Mesangial cell (primary cell): Measurements from ENCODE around the genes PCDHB10, PCDHB11, PCDHGA4, PCDHGA9, PCDHGA10, DIAPH1 and ARAP3.

GRCh38 chr5:141191987-141192759 is at the start of gene PCDHB10:
TSS of gene PCDHB10 (plus strand) at chr5:141192353.
- RAMPAGE, long total RNA = no peak

- RAMPAGE, long total RNA = no peak
Measured at GRCh38 chr5:141199306-141199930, at the start of gene PCDHB11. TSS of gene PCDHB11 (plus strand) at chr5:141199627.

GRCh38 chr5:141354715-141355137 is at the start of gene PCDHGA4:
TSS of gene PCDHGA4 (plus strand) at chr5:141355021.
- RAMPAGE, long total RNA = no peak

GRCh38 chr5:141402625-141403426 is at the start of gene PCDHGA9:
TSS of gene PCDHGA9 (plus strand) at chr5:141402778.
- RAMPAGE, long total RNA = start-site peak on the plus strand at chr5:141402777-141402821, 30 reads

- RAMPAGE, long total RNA = no peak
Measured at GRCh38 chr5:141412887-141413581, at the start of gene PCDHGA10. TSS of gene PCDHGA10 (plus strand) at chr5:141412987.

- RAMPAGE, long total RNA = no peak
Measured at GRCh38 chr5:141509549-141509952, 20.7 kb downstream of the PCDHGC5 start.

- RAMPAGE, long total RNA = no peak
Measured at GRCh38 chr5:141531714-141532369, 43.0 kb downstream of the PCDHGC5 start.

GRCh38 chr5:141550543-141551134 is 61.8 kb downstream of the PCDHGC5 start:
- RAMPAGE, long total RNA = no peak

- RAMPAGE, long total RNA = no peak
Measured at GRCh38 chr5:141586817-141587326, 31.9 kb downstream of the DIAPH1 start.

GRCh38 chr5:141618047-141618855 is 549 bp downstream of the DIAPH1 start:
- RAMPAGE, long total RNA = no peak

DNA sequence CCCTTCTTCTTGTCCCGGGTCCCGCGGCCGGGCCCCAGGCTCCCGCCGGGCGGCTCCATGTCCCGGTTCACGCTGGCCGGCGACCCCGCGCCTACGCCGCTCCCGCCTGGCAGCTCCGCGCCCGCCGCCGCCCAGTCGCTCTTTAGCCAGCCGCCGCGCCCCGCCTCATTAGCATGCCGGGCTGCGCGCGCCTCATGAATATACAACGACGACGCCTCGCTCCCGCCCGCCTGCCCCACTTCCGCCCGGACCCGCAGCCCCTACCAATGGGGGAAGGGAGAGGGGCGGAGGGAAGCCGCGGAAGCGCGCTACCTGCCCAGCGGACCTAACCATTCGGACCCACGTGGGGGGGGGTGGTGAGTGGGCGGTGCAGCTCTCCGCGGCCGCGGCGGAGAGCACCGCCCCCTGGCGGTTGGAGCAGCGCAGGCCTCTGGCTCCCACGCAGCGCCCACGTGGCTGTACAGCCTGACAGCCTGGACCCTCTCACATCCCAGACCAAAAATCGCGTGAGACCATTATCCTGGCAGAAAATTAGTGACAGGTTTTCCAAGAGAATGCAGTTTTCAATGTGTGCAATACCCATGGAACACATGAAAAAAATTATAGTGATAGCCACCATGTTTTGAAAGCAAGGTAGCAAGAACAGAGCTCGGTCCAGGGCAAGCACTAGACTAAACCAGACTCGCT is at the start of gene DIAPH1:
Gene DIAPH1, minus strand, starts transcription at position 145 of the 687 bp plus-strand sequence.
- RAMPAGE, long total RNA = no peak

GRCh38 chr5:141681643-141682760 is at the start of gene ARAP3:
TSS of gene ARAP3 (minus strand) at chr5:141682230.
- RAMPAGE, long total RNA = start-site peak on the minus strand at chr5:141682206-141682228, 52 reads

DNA sequence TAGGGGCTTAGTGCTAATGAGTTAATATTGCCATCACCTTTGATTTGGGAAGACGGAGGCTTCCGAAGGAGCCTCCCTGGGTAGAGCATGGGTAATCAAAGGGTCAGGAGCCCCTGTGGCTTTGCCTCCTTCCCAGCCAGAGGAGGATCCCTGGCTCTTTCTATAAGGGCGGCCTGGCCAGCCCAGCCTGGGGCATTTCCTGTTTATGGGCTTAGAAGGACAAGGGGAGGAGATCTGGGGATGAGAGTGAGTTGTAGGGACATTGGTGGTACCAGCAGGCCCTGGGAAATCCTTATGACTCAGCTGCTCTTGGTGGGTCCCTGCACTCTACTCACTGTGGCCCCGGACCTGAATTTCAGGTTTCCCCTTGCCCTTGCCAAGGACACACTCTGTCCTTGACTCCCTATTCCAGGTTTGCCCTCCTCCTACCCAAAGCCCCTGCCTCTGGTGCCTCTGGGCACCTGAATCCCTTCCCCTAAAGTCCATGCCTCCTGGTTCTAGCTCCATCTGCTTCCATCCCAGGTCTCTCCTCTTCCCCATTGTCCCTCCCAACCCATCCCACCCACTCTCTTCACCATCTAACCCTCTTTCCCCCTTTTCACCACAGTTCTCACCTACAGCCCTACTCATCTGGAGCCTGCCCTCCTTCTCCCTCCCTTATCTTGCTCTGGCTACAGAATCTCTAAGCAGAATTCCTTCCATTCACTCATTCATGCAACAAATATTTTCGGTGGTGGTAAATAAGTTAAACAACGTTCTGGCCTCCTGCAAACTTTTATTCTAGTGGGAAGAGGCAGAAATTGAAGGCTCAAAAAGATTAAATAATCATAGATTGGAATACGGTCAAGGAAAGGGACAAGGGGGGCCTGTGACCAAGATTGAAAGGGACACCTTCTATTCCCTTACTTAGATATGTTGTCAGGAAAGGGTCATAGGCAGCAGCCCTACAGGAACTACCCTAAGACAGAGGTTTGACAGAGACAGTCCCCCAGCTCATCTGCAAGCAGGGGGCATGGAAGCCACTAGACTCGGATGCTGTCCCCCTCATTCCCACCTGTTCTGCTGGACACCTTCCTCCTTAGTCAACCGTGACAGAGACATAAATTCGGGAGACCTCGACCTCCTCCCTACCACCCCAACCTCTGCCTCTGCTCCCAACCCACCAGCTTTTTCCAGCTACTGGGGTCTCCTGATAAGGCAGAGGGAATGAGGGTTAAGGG is 34.7 kb downstream of the PCDH1 start:
- RAMPAGE, long total RNA = no peak

- RAMPAGE, long total RNA = no peak
Measured at GRCh38 chr5:141930887-141931270, 7.2 kb downstream of the DELE1 start.

GRCh38 chr5:141941894-141942990 is 15.8 kb downstream of the PCDH12 start:
- RAMPAGE, long total RNA = no peak

GRCh38 chr5:141996879-141997613 is 15.8 kb downstream of the GNPDA1 start:
- RAMPAGE, long total RNA = no peak

- RAMPAGE, long total RNA = no peak
Measured at GRCh38 chr5:142088073-142088684, 20.4 kb upstream of the NDFIP1 start.

GRCh38 chr5:142109748-142110035 is 1.1 kb downstream of the NDFIP1 start:
- RAMPAGE, long total RNA = no peak

GRCh38 chr5:142130134-142130405 is 21.5 kb downstream of the NDFIP1 start:
- RAMPAGE, long total RNA = no peak

- RAMPAGE, long total RNA = no peak
Measured at GRCh38 chr5:142132557-142133324, 24.2 kb downstream of the NDFIP1 start.